Fibroblast of villous mesenchyme (primary cell): ENCODE results near the genes PWP2 and DNMT3L.

DNA sequence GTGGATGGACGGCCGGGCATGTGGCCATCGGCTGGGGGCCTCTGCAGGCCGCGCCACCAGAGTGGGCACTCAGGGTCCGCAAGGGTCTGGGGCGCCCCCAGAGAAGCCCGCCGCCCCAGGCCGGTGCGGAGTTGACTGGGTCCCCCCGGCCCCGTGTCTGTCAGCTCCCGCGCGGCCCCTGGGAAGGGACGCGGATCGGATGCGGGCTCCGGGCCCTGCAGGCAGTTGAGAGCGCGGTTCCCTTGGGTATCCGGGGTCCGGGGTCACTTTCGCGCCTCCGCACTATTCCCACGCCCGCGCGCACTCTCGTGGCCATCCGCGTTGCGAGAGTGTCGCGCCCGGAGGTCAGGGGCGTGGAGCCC, 507 bp upstream of the PDXK start:
- CAGE, long polyA plus RNA: no peak

- CAGE, long polyA plus RNA: no peak
Observed at GRCh38 chr21:43721944-43722808, 3.2 kb downstream of the PDXK start.

GRCh38 chr21:43782558-43783189, 6.6 kb upstream of the CSTB start:
- CAGE, long polyA plus RNA: no peak

DNA sequence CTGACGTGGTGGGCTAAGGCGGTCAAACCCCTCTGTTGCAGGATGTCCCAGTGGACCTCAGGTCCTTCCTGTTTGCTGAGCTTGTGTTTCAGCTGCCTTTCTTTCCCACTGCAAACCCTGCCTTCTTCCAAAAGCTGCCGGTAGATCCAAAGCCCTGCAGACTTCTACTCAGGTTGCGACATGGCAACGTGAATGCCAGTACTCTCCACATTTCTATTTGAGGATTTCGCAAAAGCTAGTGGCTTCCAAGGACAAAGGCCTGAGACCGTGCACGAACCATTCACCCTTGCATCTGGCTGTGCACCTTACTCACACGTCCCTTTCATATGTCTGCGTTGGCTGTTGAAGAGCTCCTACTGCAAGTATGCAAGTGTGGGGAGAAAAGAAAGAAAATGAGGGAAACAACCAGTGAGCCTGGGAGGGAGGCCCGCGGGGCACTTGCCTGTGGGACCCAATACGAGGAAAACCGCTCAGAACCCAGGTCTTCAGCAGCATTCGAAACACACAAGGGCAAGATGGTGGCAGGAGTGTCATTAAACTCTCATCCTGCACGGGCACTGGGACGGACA, 6.1 kb upstream of the RRP1 start:
- CAGE, long polyA plus RNA: no peak

DNA sequence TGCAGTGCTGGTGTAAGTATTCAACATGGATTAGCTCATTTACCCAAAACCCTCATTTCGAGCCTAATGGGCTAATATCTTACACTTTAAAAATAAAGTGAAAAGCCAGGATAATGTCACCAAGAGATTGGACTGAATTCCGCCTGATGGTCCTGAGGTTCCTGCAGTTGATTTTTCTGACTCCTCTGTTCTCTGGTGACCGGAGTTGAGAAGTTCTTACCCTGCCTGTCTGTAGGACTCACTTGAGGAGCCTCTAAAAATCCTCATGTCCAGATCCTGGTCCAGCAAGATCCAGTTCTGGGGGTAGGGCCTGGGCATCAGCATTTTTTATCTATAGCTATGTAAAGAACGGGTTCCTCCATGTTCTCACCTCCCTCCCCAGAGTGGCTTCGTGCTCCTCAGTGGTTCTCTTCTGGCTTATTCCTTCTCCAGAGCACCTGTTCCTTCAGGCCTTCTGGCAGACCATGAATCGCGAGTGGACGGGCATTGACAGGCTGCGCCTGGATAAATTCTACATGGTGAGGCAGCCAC, 3.6 kb downstream of the RRP1 start:
- CAGE, long polyA plus RNA: no peak

GRCh38 chr21:43810061-43810695, 20.8 kb downstream of the RRP1 start:
- CAGE, long polyA plus RNA: no peak

DNA sequence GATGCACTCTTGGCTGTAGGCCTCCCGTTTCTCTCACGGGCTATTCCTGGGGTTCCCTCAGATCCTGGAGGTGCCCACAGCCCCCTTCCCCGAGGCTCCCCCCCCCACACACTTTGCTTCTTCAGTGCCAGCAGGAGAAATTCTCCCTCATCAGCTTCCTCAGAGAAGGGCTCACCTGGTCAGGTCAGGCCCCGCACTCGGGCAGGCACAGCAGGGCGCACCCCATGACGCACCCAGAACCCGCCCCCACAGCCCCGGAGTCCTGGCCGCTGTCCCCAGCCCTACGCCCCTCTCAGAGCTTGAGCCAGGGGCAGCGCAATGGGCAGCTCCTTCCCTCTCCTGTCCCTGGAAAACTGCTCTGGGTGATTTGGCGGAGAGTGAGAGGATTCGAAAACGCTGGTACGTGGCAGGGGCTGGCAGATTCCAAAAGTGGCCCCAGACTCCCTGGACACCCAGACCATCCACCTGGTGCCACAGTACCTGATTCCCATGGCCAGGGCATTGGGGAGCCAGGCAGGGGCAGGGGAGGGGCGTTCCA, 23.6 kb downstream of the RRP1 start:
- CAGE, long polyA plus RNA: no peak

DNA sequence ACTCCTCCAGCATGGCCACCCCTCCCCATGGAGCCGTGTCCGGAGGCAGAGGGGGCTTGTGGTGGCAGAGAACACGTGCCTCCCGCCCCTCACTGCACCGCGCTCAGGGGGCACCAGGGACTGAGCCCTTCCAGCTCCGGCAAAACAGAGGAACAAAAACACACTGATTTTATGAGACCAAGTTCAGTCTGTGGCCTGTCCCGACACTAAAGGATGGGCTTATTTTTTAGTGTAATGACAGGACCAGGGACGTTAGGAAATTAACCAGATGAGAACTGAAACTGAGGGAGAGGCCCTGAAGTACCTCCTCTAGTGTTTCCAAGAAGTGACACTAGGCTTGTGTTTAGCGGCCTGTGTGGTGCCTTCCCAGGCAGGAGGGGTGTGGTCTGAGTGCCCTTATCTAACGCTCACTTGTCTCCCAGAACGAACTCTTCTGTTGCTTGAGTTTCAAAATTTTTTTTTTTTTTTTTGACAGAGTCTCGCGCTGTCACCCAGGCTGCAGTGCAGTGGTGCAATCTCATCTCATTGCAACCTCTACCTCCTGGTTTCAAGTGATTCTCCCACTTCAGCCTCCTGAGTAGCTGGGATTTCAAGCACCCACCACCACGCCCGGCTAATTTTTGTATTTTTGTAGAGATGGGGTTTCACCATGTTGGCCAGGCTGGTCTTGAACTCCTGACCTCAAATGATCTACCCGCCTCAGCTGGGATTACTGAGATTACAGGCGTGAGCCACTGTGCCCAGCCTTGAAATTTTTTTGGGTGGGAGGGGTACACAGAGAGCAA, 9.9 kb upstream of the AGPAT3 start:
- CAGE, long polyA plus RNA: no peak

- CAGE, long polyA plus RNA: no peak
Observed at GRCh38 chr21:43921984-43922559, 57.0 kb downstream of the AGPAT3 start.

DNA sequence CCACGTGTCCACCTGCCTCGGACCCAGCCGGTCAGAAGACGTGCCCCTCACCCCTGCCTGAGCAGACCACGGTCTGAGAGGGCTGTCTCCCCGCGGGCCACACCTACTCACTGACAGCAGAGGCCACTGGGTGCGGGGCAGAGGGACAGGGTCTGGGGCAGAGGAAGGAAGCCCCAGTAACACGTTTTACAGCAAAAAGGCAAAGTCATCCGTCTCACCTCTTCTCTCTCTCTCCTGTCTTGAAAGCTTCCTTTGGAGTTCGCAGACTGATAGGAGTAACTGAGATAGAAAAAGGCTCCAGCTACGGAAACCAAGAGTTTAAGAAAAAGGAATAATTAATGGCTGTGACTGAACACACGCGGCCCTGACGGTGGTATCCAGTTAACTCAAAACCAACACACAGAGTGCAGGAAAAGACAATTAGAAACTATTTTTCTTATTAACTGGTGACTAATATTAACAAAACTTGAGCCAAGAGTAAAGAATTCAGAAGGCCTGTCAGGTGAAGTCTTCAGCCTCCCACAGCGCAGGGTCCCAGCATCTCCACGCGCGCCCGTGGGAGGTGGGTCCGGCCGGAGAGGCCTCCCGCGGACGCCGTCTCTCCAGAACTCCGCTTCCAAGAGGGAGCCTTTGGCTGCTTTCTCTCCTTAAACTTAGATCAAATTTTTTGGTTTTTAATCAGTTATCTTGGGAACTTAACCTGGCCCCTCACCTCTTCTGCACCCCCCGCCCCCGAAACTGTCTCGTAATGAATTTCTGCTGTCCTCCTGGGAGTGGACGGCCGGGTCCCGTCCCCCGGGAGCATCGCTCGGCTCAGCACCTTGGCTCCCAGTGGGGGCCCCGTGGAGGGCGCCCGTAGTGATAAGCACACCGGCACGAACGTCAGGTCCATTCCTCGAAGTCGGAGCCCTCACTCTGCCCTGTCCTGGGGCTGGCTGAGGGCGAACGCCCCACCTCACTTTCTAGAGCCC, 29.8 kb upstream of the TRAPPC10 start:
- CAGE, long polyA plus RNA: no peak

DNA sequence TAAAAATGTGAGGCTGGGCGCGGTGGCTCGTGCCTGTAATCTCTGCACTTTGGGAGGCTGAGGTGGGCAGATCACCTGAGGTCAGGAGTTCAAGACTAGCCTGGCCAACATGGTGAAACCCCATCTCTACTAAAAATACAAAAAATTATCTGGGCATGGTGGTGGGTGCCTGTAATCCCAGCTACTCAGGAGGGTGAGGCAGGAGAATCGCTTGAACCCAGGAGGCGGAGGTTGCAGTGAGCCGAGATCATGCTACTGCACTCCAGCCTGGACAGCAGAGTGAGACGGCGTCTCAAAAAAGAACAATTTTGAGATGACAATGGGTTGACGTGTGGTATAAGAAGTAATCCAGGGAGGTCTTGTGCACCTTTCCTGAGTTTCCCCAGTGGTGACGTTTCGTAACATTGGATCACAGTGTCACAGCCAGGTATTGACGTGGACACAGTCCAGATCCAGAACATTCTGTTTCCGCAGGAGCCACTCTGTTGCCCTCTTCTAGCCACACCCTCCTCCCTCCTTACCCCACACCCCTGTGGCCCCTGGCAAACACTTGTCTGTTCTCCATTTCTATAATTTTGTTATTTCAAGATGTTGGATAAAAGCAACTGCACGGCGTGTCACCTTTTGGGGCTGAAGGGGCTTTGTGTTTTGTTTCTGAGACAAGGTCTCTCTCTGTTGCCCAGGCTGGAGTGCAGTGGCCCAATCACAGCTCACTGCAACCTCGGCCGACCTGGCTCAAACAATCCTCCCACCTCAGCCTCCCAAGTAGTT, 6.6 kb upstream of the TRAPPC10 start:
- CAGE, long polyA plus RNA: no peak

GRCh38 chr21:44012590-44012924, 448 bp downstream of the TRAPPC10 start:
- CAGE, long polyA plus RNA: no peak

DNA sequence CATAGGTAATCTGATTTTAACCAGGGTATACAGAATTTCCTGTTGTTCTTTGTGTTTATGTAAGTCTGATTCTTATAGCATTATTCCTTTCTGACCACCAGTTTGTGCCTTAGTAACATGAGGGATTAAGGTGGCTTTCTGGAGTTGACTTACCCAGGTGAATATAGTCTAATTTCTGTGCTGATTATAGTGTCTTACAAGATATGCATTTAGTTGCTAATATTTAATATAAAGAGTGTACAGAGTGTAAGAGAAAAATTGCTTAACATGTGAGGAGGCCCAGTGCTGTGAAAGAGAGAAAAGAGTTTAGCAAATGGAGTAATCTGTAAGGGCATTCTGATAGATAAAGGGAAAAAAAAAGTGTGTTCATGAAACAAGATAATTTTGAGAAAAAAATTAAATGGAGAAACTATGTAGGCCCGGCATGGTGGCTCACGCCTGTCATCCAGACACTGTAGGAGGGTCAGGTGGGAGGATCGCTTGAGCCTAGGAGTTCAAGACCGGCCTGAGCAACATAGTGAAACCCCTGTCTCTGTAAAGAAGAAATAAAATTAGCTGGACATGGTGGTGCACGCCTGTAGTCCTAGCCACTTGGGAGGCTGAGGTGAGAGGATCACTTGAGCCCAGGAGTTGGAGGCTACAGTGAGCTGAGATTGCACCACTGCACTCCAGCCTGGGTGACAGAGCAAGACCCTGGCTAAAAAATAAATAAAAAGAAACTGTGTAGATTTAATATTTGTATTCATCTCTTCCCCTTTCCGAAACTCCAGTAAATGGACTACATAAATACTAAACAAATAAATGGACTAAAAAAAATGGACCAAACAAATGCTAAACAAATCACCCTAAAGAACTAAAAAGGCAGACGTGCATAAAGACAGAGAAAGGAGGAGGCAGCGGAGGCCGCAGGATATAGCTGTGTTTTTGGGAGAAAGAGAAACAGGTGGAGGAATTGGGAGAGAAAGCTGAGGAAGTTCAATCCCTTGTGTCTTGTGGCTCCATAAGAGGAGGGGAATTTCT, 21.4 kb downstream of the TRAPPC10 start:
- CAGE, long polyA plus RNA: no peak

- CAGE, long polyA plus RNA: no peak
Observed at GRCh38 chr21:44035654-44036198, 23.6 kb downstream of the TRAPPC10 start.

DNA sequence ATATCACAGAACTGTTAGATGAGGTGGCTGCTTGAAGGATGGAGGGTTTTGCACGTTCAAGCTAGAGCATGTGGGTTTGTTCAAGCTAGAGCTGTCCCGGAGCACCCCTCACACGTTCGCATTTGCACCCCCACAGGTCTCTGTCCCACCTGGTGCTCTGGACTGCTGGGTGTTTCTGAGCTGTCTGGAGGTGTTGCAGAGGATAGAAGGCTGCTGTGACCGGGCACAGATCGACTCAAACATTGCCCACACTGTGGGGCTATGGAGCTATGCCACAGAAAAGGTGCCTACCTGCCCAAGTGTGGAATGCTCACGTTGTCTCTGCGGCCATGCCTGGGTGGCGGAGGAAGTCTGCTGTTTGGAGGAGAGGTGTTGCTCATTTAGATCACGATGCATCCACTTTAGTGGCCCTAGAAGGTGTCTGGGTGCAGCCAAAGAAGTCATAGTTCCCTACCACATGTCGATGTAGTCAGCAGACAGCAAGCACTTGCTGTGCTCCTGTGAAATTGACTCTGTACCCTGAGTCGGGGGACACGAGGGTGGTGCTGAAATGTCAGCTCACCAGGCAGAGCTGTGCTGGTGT, 32.9 kb upstream of the PWP2 start:
- CAGE, long polyA plus RNA: no peak

GRCh38 chr21:44083443-44084464, 23.4 kb upstream of the PWP2 start:
- CAGE, long polyA plus RNA: no peak

DNA sequence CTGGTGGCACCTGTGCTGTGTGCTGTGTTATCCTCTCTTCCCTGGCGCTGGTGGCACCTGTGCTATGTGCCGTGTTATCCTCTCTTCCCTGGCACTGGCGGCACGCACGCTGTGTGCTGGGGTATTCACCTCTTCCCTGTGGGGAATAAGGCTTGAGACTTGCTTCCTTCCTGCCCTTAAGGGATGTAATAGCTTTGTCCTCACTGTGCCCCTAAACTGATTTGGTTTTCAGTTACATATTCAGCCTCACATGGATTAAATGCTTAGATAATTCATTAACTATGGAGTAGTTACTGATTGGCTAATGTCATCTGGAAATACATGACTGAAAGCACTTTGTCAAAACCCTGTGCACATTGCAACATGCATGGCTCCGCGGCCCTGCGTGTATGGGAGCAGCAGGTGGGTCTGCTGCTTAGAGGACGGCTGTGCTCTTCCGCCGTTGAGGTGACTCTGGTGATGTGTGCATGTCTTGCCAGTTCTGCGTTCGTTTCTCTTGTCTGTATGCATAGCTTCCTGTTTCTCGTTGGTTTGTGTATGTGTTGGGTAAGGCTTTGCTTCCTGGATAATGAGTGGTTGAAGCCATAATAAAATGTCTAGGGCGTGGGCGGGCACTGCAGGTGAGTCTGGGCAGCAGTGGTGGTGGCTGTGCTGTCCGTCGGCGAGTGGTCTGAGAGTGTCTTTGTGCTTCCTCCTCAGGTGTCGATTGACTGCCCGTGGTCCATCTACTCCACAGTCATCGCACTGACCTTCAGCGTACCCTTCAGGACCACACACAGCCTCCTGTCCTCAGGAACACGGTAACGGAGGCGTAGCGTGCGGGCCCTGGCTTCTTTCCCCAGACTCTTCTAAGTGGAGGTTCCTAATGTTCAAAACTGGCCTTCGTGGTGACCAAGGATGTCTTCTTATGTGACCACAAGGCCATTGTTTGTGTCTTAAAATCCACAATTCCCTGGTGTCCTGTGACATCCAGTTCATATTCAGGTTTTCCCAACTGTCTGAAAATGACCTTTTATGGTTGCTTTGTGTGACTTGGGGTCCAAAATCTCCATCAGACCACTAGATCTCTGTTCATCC, 17.7 kb upstream of the PWP2 start:
- CAGE, long polyA plus RNA: no peak

- CAGE, long polyA plus RNA: no peak
Observed at GRCh38 chr21:44106939-44107593, at the start of gene PWP2. Gene PWP2, plus strand, starts transcription at chr21:44107399.

- CAGE, long polyA plus RNA: no peak
Observed at GRCh38 chr21:44261757-44262167, at the start of gene DNMT3L. Gene DNMT3L, minus strand, starts transcription at chr21:44261897.

- CAGE, long polyA plus RNA: no peak
Observed at GRCh38 chr21:44310768-44311478, 11.1 kb downstream of the PFKL start.